HCT116 (cell line): Measurements from ENCODE around the gene CEACAM6.

DNA sequence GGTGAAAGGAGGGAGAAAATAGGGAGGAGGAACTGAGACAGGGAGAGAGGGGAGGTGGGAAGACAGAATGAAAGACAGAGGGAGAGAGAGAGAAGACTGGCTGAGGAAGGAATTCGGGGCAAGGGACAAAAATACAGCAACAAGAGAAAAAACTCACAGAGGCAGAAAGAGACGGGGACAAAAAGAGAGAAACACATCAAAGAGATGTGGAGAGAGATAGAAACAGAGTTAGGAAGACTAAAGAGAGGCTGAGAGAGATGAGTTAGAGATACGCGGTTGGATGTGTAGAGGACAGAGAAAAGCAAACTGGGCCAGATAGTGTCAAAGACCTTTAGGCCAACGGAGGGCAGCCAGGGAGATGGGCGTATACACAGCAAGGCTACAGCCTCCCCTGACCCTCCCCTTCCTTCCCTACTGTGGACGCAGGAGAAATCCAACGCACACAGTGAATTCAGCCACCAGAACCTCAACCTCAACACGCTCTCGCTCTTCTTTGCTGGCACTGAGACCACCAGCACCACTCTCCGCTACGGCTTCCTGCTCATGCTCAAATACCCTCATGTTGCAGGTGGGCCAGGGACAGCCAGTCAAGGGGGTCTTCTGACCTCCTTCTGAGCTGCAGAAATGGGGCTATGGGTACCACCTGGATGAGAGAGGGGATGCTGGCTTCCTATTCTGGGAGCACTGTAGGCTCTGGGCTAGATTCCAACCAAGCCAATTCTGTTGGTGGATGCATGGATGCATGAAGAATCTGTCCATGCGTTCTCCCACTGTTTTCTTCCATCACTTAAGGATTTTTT, 18.7 kb downstream of the CYP2B6 start:
- RRBS: no CpG with 5 or more reads among the region's 13 CpGs

GRCh38 chr19:41299615-41300271, 10.2 kb upstream of the CCDC97 start:
- RRBS: no CpG with 5 or more reads among the region's 8 CpGs

DNA sequence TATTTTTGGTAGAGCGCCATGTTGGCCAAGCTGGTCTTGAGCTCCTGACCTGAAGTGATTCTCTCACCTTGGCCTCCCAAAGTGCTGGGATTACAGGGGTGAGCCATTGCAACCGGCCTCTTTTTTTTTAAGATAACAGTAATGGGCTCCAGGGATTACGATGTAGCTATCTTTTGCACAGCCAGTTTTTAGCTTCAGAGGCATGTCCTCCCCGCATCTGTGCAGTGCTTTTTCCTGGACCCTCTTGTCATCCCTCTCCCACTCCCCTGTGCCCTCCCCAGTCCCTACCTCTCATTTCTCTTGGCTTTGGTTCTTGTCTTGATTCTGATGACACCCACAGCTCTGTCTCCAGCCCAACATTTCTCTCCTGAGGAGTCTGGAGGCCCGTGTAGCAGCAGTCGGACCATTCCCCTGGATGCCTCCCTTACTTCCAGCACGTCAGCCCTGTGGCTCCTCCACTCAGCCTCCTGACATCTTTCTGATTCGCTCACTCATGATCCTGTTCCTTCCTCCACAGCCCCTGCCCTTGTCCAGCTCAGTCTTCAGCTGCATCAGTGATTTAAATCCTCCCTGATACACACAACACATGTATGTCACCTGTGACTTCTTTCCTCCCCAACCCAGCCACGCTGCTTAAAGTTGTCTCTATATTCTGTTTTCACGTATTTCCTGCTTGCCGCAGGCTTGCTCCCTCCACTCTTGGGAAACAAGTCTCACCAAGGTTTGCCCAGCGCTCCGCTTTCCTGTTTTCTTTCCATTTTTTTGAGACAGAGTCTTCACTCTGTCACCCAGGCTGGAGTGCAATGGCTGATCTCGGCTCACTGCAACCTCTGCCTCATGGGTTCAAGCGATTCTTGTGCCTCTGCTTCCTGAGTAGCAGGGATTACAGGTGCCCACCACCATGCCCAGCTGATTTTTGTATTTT, 3.2 kb downstream of the CCDC97 start:
- RRBS: no CpG with 5 or more reads among the region's 15 CpGs

GRCh38 chr19:41319177-41320276, 9.6 kb downstream of the CCDC97 start:
- RRBS: 100% methylated on average over 4 of the region's 31 CpGs

- RRBS: no CpG with 5 or more reads among the region's 12 CpGs
These were observed 8.1 kb downstream of the BCKDHA start for GRCh38 chr19:41405557-41406254.

- RRBS: no CpG with 5 or more reads among the region's 8 CpGs
These were observed 12.8 kb downstream of the B3GNT8 start for GRCh38 chr19:41414363-41414747.

DNA sequence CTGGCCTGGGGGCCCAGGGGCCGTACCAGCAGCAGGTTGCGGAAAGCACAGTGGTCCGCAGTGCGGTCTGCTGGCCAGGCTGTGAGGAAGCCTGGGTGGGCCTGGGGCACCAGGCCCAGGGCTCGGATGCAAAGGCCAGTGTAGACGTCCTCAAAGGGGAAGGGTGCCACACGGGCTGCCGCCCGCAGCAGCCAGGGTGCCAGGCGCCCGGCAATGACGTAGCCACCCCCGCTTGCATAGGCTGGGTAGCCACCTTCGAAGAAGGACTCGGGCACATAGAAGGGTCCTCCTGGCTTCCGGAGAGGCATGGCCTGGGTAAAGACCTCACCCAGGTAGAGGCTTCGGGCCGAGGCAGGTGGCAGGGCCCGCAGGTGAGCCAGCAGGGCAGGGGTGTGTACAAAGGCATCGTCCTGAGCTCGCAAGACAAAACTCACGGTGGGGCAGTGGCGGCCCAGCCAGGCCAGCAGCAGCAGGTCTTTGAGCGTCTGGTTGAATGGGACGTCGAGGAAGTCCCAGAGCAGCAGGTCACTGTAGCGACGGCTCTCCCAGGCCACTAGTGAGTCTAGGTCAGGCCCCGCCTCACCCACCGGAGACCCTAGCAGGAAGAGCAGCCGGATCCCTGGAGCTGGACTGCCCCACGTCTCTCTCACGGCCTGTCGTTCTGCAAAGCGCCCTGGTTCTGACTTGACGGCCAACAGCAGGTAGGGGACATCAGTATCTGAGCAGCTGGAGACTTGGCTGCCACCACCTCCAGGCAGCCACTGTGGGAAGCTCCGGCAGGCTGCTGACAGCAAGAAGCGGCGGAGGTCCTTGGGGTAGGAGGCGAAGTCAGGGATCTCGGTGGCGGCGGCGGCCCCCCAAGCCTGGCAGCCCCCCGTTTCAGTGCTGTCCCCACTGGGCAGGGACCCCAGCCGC, 1.3 kb downstream of the B3GNT8 start:
- RRBS: 97% methylated on average over 6 of the region's 46 CpGs

DNA sequence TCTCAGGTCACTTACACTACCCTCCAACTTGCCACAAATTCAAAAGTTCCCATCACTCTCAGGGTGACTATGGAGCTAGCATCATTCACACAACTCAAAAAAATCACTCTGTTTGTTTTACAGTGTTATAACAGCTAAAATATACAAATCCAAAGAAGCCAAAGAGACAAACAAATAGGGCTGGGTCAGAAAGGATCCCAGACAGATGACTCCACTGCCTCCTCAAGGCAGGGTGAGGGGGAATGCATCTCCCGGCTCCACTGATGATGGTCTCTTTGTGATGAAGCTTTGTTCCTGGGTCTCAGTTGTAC, 54.3 kb downstream of the ERICH4 start:
- RRBS: no CpG with 5 or more reads among the region's 1 CpG

- RRBS: no CpG with 5 or more reads among the region's 6 CpGs
These were observed 30.4 kb upstream of the CEACAM21 start for GRCh38 chr19:41545521-41545972.

DNA sequence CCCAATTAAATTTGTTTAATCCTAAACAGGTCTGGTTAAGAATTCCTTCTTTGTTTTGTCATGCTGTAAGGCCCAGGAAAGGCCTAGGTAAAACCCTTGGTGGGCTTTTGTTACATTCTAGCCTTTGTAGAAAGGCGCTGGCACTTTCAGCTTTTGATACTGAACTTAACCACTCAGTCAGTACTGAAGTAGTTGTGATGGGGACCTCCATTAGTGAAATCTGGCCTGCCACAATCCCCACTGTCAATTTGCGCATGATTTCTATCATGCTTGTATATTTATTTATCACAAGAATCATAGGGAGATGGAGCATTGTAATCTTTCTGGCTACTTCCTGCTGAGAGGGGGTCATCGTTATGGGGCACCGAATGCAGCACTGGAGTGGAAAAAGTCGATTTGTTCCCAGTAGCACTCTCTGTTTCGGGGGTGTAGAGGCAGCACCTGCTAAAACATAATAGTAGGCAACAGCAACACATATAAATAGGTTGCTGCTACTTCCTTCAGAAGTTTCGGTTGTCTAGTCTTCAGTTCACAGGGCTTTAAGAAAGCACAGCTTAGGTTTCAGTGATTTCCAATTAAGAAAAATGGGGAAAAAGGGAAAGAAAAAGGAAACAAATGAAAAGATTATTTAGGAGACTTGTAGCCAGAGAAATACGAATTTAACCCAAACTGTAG, 23.5 kb upstream of the CEACAM21 start:
- RRBS: no CpG with 5 or more reads among the region's 8 CpGs

GRCh38 chr19:41554869-41555619, 20.9 kb upstream of the CEACAM21 start:
- RRBS: no CpG with 5 or more reads among the region's 1 CpG

GRCh38 chr19:41564435-41565036, 11.4 kb upstream of the CEACAM21 start:
- RRBS: no CpG with 5 or more reads among the region's 40 CpGs

GRCh38 chr19:41716292-41716535, 7.8 kb downstream of the CEACAM5 start:
- RRBS: no CpG with 5 or more reads among the region's 4 CpGs

DNA sequence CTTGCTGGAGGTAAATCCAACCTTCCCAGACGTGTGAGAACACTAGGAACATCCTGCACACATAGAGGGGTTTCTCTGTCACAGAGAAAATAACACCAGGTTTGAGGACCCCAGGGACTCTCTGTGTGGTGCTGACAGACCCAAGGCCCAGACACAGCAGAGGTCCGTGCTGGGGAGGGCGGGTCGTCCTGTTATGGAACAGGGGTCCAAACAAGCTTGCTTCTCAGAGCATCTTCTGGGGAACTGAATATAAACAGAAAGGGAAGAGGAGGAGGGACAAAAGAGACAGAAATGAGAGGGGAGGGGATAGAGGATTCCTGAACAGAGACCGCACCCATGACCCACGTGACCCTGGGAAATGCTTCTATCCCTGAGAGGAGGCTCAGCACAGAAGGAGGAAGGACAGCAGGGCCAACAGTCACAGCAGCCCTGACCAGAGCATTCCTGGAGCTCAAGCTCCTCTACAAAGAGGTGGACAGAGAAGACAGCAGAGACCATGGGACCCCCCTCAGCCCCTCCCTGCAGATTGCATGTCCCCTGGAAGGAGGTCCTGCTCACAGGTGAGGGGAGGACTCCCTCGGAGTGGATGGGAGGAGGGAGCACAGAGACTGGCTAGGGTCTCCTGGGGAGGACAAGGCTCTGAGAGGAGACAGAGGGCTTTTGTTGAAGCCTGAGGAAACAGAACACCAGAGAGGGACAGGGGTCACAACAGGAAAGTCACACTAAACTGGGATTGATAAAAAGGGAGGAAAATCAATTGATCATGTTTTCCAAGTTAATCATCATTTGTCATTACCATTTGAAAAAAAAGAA, at the start of gene CEACAM6:
CEACAM6 (plus strand) TSS at position 388 of the 813 bp plus-strand sequence.
- RRBS: no CpG with 5 or more reads among the region's 7 CpGs

GRCh38 chr19:41758012-41758423, 2.7 kb downstream of the CEACAM6 start:
- RRBS: no CpG with 5 or more reads among the region's 6 CpGs

DNA sequence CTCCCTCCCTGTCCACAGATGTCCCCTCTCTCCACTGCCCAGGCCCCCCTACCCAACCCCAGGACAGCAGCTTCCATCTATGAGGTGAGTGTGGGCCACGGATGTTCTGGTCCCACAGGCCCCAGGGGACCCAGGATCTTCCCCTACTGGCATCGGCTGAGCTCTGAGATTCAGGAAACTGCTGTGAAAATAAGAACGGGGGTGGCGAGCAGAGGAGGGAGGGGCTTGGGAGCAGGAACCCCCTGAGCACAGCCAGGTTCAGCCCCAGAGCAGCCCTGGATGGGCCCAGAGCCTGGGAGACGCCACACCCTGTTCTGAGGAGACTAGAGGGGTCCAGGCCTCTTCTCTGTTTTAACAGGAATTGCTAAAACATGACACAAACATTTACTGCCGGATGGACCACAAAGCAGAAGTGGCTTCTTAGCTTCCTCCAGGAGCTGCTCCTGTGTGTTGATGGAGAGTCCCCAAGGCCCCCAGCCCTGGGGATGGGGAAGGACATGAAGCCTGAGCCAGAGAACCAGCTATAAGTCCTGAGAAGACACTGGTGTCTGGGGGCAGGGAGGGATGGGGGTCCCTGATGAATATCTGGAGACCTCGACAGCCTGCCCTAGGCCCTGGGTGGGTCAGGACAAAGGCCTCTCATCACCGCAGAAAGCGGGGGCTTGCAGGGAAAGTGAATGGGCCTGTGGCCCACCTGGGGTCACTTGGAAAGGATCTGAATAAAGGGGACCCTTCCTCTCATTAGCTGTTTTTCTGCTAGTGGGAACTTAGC, 14.6 kb downstream of the CEACAM3 start:
- RRBS: no CpG with 5 or more reads among the region's 9 CpGs

DNA sequence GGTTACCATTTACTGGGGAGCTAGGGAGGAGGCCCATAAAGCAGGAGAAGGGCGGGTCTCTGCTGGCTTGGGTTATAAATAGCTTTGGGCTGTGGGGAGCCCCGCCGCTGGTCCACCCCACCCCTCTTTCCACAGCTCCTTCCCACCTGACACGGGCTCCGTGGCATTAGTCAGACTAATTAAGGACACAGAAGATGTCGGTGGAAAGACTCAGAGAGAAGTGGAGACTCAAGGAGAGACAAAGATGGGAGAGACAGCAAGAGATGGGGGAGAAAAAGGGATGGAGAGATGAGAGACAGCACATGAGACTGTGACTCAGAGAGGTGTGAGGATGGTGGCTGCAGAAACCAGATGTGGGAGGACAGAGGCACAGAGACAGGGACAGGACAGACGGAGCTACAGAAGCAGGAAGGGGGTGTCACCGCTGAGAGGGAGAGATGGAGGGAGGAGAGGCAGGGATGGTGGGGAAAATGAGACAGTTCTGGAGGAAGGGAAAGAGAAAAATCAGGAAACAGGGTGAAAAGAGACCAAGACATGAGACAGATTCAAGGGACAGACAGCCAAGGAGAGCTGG, 3.9 kb downstream of the ARHGEF1 start:
- RRBS: no CpG with 5 or more reads among the region's 8 CpGs

DNA sequence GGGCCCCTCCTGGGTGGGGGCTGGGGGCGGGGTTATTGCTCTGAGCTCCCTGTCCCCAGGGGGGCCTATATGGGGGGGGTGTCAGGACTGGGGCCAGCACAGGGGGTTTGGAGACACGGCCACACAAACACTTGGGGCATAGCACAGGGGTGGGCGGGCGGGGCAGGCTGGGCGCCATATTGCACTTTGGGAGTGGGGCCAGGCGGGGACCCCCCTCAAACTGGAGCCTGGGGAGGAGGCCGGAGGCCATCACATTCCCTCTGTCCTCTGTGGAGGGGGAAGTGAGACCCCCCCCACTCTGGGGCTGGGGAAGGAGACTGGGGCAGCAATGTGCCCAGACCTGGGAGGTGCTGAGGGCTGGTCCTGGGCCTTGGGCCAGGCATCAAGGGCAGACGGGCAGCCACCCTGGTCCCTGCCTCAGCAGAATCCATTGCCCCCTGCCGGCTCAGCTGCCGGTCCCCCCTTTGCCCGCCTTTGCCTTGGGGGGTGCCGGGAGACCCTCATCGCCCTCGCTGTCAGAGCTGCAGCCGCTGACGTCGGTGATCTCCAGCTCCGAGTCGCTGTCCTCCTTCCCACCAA, 20.4 kb downstream of the ERFL start:
- RRBS: 100% methylated on average over 1 of the region's 19 CpGs

DNA sequence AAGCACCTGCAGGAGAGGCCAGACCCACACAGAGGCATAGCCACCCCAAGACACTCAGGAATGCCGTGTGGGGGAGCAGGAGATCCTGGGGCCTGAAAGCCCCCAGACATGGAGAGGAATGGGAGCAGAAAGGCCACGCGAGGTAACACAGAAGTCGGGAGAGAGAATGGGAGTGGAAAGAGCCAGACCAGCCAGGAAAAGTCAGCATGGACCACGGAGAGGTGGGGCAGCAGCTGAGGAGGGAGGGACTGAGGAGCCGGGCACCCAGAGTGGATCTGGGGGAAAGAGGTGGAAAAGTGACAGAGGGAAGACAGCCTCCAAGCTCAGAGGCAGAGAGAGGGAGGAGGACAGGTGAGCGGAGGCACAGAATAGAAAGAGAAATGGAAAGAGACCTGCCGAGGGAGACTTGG, 1.8 kb downstream of the GRIK5 start:
- RRBS: no CpG with 5 or more reads among the region's 8 CpGs

DNA sequence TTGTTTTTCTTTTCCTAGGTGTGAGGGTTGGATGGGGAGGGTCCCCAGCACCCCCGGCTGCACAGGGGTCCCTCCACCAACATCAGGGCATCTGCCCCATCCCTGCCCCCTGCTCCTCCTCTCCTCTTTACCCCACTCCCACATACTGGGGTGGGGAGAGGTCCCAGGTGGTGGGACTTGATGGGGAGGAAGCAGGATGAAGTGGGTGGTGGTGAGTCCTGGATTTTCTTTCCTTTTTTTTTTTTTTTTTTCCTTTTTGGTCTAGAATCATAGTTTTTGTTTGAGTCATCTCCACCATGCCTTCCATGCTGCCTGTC, 12.3 kb downstream of the ZNF574 start:
- RRBS: no CpG with 5 or more reads among the region's 1 CpG